ENCODE results near the genes RWDD3 and PLPPR4.

- PRO-cap: no peak
These were observed 38.6 kb upstream of the ABCD3 start for GRCh38 chr1:94379494-94379993.

- PRO-cap: no peak
These were observed 61.4 kb downstream of the ABCD3 start for GRCh38 chr1:94479500-94479991.

DNA sequence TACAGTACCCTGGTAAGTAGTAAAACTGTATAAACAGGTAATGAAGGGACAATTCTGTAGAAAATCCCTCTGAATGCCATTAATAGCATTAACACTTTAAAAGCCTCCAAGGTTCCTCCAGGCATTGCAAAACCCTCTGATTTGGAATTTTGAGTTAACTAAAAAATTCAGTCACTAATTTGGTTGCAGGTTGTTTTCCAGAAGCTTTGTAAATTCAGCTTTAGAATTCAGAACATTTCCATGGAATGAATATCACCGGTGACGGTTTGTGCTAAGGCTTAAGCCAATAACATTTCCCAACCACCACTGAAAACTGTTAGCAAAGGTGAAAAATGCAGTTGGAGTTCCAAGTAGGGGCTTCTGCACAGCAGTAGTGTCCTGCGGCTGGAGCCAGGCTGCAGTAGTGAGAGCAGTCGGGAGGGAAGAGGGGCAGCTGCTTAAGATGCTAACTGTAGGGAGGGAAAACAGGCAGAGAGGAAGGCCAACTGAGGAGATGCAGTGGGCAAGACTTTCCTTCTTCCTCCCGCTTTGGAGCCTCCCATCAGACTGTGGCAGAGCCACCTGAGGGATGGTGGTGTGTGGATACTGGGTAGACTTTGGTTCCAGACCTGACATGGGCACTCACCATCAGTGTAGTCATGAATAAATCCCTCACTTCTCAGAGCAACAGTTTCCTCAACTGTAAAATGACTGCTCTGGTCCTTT lies 3.4 kb downstream of the F3 start:
- PRO-cap: no peak

DNA sequence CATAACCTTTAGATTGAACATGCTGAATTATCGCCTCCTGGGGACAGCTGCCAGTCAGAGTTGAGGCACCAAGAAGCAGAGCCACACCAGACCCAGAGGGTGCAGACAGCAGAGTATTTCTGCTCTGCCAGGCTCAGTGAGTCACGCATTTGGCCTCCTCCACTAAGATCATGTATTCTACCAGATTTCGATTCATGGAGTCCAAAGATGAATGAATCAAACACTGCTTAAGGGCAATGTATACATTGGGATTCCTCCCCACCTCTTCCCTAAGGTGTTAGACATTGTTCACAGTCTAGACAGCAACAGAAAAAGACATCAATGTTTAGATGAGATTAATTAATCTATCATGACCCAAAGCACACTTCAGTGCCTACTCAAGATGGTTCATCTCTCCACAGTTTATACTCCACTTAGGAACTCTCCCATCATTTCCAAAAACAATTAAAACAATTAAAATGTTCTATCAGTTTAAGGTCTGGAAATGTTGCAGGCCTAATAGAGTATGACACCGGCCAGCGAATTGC lies 1.9 kb downstream of the F3 start:
- PRO-cap: unidirectional peak, plus-strand start at position 83 of the sequence; unidirectional peak, plus-strand start at position 110 of the sequence

DNA sequence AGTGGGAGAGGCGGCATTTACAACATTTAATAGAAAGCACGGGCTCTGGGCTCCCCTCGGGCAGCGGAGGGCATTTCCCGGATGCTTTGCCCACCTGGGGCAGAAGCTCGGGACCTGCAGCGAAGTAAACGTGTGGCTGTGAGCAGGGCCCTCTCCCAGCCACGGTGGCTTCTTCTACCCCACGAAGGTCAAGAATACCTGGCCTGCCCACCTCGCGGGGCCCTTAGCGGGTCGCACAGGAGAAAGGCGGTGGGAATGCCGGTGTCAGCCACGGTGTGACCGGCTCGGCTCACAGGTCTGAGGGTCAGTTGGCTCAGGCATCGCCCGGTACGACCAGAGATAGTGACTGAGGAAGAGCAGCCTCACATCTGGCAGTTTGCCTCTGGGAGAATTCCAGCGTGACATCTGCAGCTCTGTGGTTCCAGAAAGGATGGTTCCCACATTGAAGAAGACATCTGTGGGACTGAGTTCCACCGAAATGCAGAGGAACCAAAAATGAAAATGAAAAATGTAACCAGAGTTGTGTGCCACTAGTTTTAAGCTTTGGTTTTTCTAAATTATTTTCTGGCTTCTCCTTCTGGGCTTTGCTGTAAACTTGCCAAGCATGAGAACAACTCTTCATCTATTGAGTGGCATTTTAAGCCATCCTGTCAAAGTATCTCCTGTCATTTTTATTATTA lies 745 bp upstream of the F3 start:
- PRO-cap: no peak

- PRO-cap: no peak
These were observed 1.5 kb upstream of the F3 start for GRCh38 chr1:94542983-94543473.

DNA sequence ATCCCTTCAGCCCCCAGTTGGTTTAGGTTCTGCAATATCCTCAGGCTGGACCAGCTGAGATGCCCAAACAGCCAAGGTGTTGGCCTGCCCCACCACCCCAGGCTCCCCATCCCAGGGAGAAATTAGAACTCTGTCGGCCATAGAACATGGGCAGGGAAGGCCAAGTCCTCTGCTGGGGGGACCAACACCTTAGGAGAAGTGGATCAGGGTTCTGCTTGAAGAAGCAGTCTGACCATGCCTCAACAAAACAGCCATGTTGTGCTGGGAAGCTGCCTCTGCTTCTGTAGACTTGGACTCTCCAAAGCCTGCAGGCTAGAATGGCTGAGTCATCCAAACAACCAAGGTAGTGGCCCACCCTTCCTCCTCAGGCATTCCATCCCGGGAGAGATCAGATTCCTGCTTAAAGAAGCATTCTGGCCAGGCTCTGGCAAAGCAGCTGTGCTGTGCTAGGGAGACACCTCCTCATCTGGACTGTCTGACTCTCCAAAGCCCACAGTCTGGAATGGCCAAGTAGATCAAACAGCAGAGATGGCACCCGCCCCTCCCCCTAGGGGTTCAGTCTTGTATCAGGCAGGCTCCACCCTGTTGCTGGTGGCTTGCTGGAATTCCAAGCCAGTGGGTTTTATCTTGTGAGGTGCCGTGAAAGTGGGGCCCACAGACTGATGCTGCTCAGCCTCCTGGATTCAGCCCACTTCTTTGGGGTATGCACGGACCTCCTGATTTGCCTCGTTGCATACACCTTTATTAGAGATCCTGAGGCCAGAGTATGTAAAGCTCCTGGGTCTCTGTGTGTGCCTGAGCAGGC lies 38.3 kb upstream of the F3 start:
- PRO-cap: no peak

- PRO-cap: no peak
These were observed 84.9 kb upstream of the SLC44A3 start for GRCh38 chr1:94734771-94736096.

- PRO-cap: no peak
These were observed 34.0 kb downstream of the CNN3 start for GRCh38 chr1:94892799-94893406.

DNA sequence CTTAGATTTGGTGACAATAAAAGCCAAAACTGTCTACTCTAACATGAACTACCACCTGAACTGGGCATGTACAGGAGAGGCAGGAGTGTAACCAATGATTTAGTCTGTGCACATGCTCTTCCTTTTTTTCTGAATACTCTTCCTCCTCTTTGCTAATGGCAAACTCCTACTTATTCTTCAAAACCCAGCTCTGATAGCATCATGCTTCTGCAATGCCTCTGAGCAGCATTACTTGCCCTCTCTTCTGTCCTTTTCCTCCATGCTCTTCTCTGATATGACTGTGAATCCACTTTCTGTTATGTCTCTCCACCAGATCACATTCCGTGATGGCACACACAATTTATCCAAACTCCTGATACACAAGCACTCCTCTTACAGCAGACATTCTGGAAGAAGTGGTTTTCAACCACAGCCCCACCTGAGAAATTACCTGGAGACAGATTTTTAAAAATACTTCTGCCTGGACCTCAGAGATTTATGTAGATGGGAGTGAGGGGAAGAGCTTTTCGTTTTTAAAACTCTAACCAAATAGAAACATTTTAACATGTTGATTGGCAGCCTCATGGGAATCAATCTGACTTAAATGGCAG lies 31.3 kb downstream of the CNN3 start:
- PRO-cap: no peak

GRCh38 chr1:94962418-94963215 lies 35.7 kb upstream of the CNN3 start:
- PRO-cap: no peak

DNA sequence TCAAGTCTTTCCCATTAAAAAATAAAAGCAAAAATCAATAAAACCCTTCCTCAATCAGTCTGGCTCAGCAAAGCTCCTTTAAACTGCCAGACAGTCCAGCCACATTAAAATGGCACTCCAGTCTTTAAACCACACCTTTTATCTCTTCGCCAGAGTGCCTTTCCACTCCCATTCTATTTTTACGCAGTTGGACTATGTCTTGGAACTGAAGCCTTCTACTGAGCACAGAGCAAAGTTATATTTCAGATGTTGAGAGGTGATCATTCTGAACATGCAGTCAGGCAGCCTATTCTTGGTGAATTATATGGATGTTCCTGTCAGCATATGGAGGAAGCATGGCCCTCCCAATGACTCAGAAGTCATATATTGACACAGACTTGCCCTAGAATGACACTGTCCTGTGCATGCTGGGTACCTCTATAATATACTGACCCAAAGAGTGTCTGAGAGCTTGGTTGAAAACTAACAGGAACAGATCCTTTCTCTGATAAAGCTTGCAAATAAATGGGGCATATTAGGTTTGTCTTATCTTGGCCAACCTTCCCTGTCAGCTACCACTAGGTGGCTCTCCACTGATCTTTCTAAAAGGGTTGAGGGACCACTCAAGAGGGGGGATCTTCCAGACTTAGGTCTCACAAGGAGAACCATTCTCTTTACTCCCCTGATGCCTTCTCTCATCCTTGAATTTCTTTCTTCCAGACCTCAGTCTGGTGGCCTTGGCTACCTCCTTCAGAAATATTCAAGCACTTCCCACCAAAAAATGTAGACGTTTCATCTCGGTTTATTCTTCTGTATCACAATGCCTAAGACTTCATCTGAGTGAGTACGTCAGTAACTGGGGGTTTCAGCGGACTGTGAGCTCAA lies 11.7 kb upstream of the ALG14 start:
- PRO-cap: no peak

DNA sequence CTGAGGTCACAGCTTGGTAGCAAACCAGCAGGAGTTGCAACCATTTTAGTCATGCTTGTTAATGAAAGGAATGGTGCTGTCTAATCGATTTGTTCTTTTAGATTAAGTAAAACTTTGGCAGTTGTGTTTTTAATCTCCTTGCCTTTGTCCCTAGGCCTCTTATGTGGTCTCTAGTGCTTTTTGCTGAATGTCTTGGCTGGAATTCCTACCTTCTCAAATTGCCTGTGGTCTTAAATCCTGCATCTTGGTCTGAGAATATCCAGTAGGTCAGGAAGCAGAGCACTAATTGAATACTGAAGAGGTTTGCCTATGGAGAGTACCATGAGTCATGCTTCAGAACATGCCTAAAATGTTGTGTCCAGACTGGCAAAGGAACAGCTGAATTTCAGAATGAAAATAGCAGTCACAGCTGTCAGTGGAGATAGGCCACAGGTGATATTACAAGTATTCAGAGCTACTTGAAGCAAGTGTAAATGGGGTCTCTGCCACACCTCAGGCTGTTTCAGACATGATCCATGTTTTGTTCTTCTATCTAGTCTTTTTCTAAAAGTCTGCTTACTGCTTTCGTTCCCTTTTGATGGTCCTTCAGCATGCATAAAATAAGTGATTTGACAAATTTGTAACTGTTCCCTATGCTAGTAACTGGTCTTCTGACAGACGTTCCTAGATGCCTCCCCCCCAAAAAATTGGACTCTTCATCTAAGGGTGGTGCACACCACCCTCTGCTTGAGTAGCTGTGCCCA lies 36.1 kb upstream of the RWDD3 start:
- PRO-cap: no peak

GRCh38 chr1:95233766-95234921 lies at the start of gene RWDD3:
RWDD3 (plus strand) TSS chr1:95234210.
- PRO-cap: bidirectional peak, plus-strand start at chr1:95234224, minus-strand start at chr1:95234009

- PRO-cap: no peak
These were observed 37.8 kb downstream of the DPYD start for GRCh38 chr1:97883068-97883480.

GRCh38 chr1:97920473-97920749 lies 423 bp downstream of the DPYD start:
- PRO-cap: unidirectional peak, plus-strand start at chr1:97920584

- PRO-cap: no peak
These were observed 124.3 kb upstream of the DPYD start for GRCh38 chr1:98045006-98045710.

GRCh38 chr1:98048232-98048728 lies 127.4 kb upstream of the DPYD start:
- PRO-cap: no peak

DNA sequence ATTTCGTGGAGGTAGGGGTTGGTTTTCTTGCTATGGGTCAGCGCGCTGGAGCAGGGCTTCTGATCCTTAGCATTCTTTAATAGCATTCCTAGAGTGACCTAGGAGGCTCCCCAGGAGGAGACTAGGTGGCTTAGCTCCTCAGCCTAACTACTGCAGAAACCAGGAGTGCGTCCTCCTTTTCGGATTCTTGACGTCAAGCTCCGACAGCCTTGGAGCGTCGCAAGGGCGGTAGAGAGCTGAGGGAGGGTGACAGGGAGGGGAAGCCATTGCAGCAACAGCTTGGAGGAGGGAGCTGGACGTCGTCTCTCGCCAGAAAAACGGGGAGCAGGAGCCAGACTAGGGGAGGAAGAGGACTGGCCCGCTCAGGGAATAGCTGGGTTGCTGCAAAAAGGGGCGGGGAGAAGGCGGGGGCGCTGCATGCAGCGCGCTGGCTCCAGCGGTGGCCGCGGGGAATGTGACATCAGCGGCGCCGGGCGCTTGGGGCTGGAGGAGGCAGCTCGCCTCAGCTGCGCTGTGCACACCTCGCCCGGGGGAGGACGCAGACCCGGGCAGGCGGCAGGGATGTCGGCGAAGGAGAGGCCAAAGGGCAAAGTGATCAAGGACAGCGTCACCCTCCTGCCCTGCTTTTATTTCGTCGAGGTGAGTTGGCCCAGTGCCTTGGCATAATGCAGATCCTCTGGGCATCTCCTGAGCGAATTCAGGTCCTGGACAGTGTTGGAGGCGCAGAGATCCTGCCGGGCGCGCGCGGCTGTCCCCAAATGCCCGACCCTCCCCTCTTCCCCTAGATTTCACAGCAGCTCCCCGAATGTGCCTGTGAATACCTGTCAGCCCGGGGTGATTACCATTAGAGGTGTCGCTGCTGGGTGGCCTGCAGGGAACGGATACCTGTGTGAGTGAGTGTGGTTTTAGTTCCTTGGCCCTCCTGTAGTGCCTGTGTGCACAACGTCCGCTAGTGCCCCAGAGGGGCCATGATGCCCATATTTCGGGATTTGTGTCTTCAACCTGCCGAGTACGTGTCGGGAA lies at the start of gene PLPPR4:
Gene PLPPR4 (plus strand): TSS at position 460 of the 1,023 bp plus-strand sequence.
- PRO-cap: no peak

DNA sequence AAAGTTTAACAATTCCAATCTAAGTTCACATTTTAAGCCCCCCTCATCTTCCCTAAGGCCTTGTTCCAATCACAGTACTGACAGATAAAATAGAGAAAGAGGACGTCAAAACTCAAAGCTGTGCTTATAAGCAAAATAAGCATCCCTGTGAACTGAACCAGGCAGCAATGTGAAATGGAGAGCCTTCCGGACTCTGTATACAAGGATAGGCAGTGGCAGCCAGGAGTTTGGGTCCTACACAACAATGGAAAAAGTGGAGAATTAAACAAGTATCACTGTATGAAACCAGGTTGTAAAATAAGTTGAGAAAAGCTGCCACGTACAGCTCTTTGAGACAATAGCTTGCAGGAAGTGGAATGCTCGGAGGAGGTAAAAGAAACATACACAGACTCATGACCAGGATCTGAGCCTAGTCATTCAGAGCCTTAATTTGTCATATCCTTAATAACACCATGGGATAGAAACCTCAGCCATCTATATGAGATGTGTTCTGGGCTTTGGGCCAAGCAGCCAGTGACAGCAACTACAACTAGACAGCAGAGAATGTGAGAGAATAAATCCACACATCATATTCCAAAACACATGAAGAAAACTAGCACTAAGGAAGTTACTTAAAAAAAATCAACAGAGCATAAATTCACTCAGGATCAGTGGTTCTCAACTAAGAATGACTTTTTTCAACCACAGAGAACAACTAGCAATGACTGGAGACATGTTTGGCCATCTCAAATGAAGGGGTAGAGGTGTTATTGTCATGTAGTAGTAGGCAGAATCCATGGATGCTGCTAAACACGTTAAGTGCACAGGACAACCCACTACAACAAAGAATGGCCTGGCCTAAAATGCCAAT lies 55.1 kb upstream of the PALMD start:
- PRO-cap: no peak

Measured in LUHMES (cell line).